GM19239 (cell line): Measurements from ENCODE around the genes ST3GAL3, KLF18, ERI3, BEST4 and HECTD3.

GRCh38 chr1:43669056-43669687 is 19.2 kb downstream of the KDM4A start:
- RRBS = no CpG with 5 or more reads among the region's 10 CpGs

DNA sequence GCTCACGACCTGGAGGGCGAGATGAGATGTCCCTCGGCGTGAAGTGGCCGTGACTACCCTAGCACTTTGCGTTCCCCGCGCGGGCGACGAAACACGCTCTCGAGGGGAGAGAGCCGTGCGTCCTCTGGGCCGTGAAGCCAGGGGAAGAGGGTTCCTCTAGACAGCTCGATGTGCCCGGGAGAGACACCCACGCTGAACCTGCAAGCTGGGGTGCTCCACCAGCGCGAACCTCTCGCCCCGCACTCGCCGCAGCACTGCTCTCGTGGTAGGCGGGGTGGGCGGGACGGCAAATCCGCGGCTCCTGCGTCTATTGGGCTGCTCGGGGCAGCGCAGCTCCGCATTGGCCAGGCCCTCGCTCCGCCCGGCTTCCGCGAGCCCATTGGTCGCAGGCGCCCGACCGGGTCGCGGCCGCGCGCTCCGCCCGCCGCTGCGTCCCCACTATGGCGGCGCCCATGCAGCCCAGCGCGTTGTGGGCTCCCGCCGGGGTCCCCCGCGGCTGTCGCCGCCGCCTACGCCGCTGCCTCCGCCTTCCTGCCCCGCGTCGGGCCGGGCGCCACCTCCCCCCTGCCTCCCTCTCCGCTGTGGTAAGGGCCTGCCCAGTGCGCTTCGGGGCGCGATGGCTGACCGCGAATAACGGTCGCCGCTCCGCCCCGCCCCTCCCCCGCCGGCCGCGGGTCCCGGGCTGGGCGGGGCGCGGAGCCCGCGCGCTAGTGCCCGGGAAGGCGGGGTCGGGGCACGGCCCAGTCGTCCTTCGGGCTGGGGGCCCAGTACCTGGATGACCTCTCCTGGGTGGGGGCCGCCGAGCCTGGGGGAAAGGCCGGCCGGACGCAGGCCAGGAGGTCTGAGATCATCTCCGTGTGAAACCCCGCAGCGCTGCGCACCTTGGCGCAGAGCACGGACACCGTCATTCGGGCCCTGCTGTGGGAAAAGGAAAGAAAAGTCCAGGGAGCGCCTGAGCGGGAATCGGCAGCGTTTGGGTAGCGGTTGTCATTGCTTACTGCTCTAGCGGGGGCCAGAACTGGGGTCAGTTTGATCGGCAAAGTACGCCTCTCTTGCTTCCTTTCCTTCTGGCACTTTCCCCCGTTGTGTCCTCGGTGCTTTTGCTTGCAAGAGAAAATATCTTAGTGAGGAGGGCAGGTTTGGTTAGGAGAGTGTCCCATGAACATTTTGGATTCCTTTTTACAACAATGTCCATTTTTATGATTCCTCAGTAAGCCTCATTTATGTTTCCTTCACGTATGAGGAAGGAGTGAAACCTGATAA is at the start of gene ST3GAL3:
Gene ST3GAL3, plus strand, starts transcription at position 427 of the 1,263 bp plus-strand sequence.
- RRBS = under 1% methylated on average over 44 of the region's 125 CpGs

GRCh38 chr1:43708722-43709335 is 1.5 kb downstream of the ST3GAL3 start:
- RRBS = no CpG with 5 or more reads among the region's 6 CpGs

DNA sequence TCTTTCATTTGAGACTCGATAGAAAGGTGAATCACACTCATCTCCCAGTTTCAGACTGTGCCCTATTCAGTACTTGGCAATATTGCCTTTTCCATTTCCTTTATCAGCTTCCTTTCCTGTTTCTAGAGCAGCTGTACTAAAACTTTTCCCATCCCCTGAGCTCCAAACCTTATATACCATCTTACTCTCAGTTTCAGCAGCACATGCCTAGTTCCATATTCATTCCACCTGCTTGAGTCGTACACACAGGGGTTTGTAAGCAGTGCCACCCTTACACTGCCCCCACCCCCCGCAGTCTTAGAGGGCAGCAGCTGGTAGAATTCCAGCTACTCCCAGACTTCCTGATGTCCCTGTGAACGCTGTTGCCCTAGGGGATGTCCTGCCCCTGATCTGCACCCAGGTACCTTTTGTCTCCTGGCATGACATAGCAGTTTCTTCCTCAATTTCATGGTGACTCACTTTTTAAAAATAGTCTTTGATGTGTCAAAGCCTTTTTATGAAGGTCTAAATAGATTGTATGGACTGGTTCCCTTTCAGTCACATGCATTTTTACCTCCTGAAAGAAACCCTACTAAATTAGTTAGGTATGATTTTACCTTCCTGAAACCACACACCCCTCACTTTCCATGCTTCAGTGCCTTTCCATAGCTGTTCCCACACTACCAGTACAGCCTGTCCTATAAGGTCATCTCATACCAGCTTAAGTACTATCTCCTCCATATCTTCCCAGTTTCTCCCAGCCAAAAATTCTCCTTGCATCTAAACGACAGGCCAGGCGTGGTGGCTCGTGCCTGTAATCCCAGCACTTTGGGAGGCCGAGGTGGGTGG is 76.3 kb downstream of the ST3GAL3 start:
- RRBS = no CpG with 5 or more reads among the region's 8 CpGs

DNA sequence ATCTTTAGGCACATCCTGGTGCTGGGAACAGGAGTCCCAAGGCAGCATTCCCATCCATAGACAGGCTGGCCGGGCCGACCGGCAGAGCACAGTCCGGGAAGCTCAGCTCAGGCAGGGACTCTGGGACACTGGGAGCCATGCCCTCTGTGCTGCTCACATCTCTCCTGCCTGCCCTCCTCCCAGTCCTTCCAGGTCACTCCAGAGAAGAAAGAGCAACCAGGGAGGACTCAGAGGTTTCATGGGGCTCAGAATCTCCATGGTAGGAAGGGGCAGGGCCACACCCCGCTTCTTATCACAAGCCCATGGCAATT is 9.2 kb downstream of the SLC6A9 start:
- RRBS = no CpG with 5 or more reads among the region's 5 CpGs

- RRBS = no CpG with 5 or more reads among the region's 7 CpGs
Observed at GRCh38 chr1:44067433-44068368, 36.4 kb upstream of the SLC6A9 start.

- RRBS = no CpG with 5 or more reads among the region's 1 CpG
Observed at GRCh38 chr1:44141465-44141917, at the start of gene KLF18. KLF18 (minus strand) TSS chr1:44141631.

DNA sequence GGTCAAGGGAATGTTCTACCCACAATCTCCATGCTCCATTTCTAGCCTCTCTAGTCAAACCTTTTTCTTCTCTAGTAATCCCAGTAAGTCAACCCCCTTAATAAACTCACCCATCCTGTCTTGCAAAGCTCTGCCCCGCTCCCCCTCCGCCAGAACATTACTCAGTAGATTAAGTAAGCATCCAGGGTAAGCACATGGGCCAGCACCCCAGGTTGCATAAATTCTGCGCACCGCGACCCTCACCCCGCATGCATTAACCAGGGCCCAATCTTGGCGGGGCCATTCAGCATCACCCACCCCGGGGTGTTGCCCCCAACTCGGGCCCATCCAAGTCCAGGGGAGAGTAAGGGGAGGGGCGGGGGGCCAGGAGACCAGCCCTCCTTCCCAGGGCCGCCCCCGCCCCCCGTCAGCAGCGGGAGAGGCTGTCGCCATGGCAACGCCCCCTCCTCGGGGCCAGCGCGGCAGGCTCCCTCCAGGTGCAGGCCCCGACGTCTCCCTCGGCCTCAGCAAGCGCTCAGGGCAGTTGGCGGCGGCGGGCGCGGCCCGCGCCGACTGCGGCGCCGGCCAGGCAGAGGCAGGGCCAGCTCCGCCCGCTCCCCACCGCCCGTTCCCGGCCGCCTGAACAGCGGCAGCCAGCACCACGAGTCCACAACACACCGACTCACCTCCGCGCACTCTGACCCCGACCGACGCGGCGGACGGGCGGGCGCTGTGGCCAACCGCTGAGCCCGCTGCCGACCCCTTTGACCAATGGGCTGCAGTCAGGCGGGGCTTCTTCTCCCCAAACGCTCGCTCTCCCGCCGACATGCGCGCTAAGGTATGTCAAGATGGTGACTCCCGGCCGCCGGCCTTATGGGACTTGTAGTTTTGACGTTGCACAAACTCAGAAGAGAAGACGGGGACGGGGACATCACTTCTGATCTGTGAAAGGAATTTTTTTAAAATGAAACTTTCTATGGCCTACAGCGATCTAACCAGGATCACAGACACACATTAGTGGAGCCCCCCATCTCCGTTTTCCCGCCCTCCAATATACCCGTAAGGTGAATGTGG is at the start of gene ERI3:
Gene ERI3, minus strand, starts transcription at position 663 of the 1,053 bp plus-strand sequence.
- RRBS = 3% methylated on average over 6 of the region's 73 CpGs

DNA sequence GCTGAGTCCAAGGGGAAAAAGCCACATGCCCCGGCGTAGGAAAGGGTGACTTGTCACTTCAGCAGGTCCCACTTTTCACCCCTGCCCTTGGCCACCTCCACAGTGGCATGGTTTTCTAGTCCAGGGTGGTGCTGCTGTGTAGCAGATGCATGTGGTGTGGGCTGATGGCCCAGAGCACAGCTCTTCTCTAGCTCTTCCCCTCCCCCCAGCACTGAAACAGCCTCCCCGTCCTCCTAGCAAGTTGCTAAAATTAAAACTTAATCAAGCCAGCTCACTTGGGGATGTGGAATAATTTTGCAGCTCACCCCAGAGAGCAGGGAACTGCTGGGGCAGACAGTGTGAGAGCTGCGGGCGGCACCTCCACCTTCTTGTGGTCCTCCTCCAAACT is 91.5 kb downstream of the RNF220 start:
- RRBS = no CpG with 5 or more reads among the region's 5 CpGs

DNA sequence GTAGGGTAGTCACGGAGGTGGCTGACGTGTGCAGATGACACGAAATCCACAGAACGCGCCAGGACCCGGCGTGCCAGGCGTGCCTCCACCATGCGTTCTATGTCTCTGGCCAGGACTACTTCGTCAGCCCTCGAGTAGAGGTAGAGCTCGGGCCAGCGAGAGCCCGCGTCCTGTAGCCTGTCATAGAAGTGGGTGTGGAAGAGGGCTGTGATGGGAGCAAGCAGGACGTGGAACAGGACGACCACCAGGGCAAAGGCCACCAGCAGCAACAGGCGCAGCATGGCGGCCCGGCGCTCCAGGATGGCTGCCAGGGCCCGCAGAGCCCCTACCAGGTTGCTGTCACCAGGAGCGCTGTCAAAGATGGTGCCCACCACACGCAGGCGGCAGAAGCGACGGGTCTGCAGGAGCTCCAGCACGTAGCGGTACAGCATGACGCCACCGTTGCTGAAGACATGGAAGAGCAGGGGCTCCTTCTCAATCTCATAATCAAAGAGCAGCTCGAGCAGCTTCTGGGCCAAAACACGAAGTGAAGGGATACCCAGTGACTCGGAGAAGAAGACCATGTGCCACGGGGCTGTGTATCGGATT is 19.6 kb downstream of the TMEM53 start:
- RRBS = no CpG with 5 or more reads among the region's 36 CpGs

GRCh38 chr1:44721175-44722025 is 18.2 kb upstream of the KIF2C start:
- RRBS = no CpG with 5 or more reads among the region's 10 CpGs

DNA sequence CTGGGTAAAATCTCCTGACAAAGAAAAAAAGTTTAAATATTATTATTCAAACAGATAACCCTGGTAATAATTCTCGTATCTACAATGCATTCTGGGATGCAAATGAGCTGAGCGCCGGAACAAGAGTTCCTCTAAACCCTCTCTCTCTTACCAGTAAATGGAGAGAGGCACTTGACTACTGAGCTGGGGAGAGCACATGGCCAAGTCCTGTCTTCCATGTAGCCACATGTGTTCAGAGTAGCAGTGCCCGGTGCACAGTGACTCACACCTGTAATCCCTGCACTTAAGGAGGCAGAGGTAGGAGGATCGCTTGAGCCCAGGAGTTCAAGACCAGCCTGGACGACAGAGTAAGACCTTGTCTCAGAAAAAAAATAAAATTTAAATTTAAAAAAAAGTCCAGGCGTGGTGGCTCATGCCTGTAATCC is 17.6 kb upstream of the KIF2C start:
- RRBS = no CpG with 5 or more reads among the region's 7 CpGs

DNA sequence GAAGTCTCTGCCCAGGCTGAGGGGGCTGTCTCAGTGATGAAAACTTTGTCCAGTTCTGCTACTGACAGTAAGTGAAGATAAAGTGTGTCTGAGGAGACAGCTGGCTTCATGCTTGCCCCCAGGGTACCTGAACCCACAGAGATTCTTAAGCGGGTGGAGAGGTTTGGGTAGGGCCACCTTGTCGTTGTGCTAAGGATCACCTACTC is 2.9 kb downstream of the RPS8 start:
- RRBS = no CpG with 5 or more reads among the region's 2 CpGs

DNA sequence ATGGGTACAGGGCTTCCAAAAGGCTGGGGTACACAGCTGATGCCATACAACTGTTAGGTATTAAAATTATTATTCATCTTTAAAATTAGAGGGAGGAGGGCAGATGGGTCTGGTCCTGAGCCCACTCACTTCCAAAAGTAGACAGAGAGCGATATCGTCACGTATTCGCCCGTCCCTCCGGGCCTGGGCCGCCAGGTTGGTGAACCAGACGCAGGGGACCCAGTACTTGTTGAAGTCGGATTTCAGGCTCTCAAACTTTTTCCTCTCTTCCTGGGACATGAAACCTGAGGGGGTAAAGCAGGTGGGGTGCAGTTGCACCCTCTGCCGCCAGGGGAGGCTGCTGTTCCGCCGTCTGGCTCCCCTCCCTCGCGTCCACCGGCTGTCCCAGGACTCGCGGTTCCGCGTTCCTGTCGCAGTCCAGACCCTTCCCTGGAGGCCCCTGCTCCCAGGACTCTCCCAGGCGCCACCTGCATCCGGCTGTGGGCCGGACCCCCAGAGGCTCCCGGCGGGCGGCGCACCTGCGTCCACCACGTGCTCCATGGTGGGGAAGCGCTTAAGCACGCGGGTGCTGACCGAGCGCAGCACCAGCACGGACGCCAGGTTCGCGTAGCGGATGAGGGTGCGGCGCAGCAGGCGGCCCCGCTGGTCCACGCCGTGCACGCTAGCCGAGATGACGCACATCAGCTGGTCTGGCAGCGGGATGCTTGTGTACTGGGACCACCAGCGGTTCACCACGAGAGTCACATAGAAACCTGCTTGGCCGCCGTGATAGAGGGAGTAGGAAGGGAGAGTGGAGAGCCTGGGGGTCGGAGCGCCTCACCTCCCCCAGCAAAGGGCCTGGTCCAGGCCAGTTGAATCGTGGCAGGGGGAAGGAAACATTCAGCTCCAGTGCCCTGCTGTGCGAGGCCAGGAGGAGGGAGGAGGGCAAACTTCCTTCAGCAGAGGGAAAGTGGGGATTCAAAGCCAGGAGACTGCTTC is 1.7 kb downstream of the BEST4 start:
- RRBS = 2% methylated on average over 7 of the region's 57 CpGs

GRCh38 chr1:44787901-44788471 is at the start of gene BEST4:
BEST4 (minus strand) TSS chr1:44788170.
- RRBS = no CpG with 5 or more reads among the region's 6 CpGs

DNA sequence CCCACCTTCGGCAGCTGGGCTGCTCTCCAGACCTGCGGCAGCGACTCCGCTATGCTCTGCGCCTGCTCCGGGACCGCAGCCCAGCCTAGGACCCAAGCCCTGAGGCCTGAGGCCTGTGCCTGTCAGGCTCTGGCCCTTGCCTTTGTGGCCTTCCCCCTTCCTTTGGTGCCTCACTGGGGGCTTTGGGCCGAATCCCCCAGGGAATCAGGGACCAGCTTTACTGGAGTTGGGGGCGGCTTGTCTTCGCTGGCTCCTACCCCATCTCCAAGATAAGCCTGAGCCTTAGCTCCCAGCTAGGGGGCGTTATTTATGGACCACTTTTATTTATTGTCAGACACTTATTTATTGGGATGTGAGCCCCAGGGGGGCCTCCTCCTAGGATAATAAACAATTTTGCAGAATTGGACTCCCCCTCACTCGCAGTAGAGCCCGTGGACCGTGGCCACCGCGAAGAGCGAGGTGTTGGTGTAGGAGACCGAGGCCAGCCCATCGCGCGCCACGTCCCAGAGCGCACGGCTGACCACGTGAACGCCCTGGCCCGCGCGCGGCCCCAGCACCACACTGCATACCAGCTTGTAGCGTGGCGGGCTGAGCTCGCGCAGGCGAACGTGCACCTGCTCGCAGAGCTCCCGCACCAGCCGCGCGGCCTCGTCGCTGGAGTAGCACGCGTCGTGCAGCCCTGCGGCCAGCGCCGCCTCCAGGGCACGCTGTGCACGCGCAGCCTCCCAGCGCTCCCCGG is 1.4 kb downstream of the DYNLT4 start:
- RRBS = 100% methylated on average over 1 of the region's 54 CpGs

GRCh38 chr1:45011115-45011800 is at the start of gene HECTD3:
HECTD3 (minus strand) TSS chr1:45011324.
- RRBS = 1% methylated on average over 19 of the region's 34 CpGs

GRCh38 chr1:45017580-45018277 is 5.7 kb downstream of the UROD start:
- RRBS = no CpG with 5 or more reads among the region's 3 CpGs

DNA sequence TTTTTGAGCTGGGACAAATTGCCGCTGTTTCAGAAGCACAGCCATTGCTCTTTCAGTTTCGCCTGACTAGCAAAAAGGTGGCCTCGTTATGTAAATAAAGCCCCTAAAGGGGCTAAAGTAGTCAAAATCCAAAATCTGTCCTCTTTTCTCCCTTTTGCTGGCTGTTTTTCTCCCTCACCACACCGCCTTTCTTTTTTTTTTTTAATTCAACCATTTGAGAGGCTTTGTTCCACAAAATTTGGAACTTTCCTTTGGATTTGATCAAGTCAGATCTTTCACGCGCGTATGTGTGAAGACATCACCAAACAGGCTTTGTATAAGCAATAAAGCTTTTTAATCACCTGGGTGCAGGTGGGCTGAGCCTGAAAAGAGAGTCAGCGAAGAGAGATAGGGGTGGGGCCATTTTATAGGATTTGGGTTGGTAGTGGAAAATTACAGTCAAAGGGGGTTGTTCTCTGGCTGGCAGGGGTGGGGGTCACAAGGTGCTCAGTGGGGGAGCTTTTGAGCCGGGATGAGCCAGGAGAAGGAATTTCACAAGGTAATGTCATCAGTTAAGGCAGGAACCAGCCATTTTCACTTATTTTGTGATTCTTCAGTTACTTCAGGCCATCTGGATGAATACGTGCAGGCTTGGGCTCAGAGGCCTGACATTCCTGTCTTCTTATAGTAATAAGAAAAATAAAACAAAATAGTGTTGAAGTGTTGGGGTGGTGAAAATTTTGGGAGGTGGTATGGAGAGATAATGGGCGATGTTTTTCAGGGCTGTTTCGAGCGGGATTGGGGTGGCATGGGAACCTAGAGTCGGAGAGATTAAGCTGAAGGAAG is 5.1 kb upstream of the HPDL start:
- RRBS = no CpG with 5 or more reads among the region's 14 CpGs

DNA sequence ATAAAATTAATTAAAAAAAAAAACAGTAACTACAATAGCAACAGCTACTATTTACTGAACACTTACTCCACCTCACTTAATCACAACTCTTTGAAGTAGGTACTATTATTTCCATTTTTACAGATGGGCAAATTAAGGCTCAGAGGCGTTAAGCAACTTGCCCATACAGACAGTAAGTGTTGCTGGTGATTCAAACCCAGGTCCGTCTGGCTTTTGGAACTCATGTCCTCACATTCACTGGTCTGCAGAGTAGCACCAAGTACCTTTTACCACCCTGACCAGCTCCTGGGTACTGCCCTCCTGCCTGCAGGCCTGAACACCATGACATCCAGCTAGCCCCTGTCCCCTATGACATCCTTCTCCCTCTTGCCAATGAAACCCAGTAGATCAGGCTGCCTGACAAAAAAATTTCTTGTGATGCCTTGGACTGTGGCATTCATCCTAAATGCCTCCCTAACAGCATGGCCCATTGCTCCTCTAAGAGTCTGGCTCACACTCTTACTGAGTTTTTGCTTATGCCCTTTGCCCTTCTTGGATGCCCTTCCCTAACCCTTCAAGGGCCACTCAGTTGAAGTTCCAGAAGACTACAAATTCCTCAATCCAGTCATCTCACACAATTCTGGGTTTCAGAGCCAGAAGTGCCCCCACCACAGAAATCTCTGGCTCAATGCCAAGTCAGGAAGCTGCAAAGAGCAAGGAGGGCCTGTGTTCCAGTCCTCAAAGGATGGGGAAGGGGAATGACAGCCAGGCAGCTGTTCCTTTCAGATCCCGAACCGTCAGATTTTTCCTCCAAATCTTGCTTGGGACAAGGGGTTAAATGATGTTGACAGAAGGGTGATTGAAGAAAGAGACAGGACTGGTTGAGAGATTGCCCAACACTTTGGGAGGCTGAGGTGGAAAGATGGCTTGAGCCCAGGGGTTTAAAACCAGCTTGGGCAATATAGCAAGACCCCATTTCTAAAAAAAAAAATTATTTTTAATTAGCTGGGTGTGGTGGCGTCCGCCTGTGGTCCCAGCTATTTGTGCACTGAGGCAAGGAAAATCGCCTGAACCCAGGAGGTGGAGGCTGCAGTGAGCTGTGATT is 1.0 kb upstream of the HPDL start:
- RRBS = no CpG with 5 or more reads among the region's 7 CpGs